Keratinocyte (primary cell): ENCODE data around the genes RUVBL2 and CGB1.

DNA sequence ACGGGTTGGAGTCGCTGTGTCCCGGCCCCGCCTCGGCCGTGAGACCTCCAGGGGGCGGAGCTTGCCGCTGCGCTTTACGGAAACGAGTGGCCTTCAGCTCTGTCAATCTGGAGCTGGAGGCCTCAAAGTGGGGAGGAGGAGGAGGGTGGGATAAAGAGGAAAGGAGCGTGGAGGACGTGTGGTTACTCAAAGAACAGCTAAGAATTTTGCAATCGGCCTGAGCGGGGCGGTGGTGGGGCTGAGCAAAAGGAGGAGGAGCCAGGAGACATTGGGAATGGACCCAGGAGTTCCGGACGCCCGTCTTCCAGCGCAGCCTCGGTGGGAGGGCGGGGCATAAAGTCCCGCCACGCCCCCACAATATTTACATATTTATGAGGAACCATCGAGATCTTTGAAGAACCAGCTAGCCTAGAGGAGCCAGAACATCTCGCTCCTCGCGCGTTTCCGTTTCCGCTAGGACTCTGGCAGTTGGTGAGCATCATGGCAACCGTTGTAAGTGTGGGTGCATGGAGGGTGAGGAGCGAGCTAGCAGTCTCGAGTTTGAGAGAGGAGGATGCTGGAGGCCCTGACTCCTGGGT, at the start of gene RUVBL2:
Gene RUVBL2, plus strand, starts transcription at position 456 of the 578 bp plus-strand sequence.
CAGE:
- cytosol, long polyA minus RNA = start-site peak on the plus strand centred at position 464 of the sequence, 24 bp wide, 108 reads
- cytosol, long polyA plus RNA = start-site peak on the plus strand centred at position 443 of the sequence, 63 bp wide, 2,724 and 663 reads in 2 replicates
- long polyA plus RNA = start-site peak on the plus strand centred at position 442 of the sequence, 65 bp wide, 5,832 and 4,128 reads in 2 replicates
- nucleus, long polyA minus RNA = start-site peak on the plus strand centred at position 468 of the sequence, 8 bp wide, 117 reads
- nucleus, long polyA plus RNA = start-site peak on the plus strand centred at position 463 of the sequence, 23 bp wide, 1,858 and 2,091 reads in 2 replicates

DNA sequence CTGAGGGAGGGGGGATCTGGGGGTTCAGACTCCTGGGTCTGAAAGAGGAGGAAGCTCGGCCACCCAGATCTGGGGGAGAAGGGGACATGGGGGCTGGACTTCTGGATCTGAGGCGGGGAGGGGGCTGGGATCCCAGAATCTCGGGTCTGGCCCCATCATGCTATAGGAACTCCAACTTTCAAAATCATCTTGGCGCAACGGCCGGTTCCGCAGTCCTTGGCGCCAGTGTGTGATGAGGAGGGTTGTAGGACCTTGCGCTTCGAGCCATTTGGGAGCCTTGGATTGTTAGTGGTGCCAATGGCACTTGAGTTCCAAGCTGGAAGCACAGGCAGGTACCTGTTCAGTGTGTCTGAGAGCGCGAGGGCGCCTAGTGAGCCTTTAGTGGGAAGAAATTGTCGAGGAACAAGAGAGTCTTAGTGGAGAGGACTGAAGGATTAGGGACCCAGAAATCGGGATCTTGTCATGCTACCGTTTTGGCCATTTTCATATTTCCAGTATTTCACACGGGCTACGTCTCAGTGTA, 384 bp downstream of the RUVBL2 start:
CAGE:
- cytosol, long polyA minus RNA = no peak
- cytosol, long polyA plus RNA = no peak
- long polyA plus RNA = no peak
- nucleus, long polyA minus RNA = no peak
- nucleus, long polyA plus RNA = no peak

CAGE:
- cytosol, long polyA minus RNA = no peak
- cytosol, long polyA plus RNA = no peak
- long polyA plus RNA = no peak
- nucleus, long polyA minus RNA = no peak
- nucleus, long polyA plus RNA = no peak
These were observed 219 bp upstream of the ENSG00000268655 start for GRCh38 chr19:49020651-49020884.

CAGE:
- cytosol, long polyA minus RNA = no peak
- cytosol, long polyA plus RNA = no peak
- long polyA plus RNA = no peak
- nucleus, long polyA minus RNA = no peak
- nucleus, long polyA plus RNA = no peak
These were observed at the start of gene CGB1 for GRCh38 chr19:49036688-49037173. CGB1 (minus strand) TSS chr19:49036895.

CAGE:
- cytosol, long polyA minus RNA = no peak
- cytosol, long polyA plus RNA = no peak
- long polyA plus RNA = no peak
- nucleus, long polyA minus RNA = no peak
- nucleus, long polyA plus RNA = no peak
These were observed 603 bp downstream of the PPFIA3 start for GRCh38 chr19:49119856-49120437.

GRCh38 chr19:49149196-49150199, 5.7 kb downstream of the HRC start:
CAGE:
- cytosol, long polyA minus RNA = no peak
- cytosol, long polyA plus RNA = no peak
- long polyA plus RNA = no peak
- nucleus, long polyA minus RNA = no peak
- nucleus, long polyA plus RNA = no peak

DNA sequence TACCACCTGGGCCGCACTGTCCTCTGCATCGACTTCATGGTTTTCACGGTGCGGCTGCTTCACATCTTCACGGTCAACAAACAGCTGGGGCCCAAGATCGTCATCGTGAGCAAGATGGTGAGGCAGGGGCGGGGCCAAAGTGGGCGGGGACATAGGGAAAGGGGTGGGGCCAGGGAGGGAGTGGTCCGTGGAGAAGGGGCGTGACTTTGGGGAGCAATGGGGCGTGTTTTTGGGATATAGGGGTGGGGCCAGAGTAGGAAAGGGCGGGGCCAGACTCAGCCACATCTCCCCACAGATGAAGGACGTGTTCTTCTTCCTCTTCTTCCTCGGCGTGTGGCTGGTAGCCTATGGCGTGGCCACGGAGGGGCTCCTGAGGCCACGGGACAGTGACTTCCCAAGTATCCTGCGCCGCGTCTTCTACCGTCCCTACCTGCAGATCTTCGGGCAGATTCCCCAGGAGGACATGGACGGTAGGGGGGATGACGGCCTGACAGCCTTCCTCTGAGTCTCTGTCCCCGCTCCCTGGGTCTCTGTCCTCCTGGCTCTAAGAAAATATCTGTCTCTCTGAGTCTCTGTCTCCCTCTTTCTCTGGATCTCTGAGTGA, 42.8 kb downstream of the TRPM4 start:
CAGE:
- cytosol, long polyA minus RNA = no peak
- cytosol, long polyA plus RNA = no peak
- long polyA plus RNA = no peak
- nucleus, long polyA minus RNA = start-site peak on the plus strand centred at position 472 of the sequence, 792 bp wide, 16 reads
- nucleus, long polyA plus RNA = no peak

DNA sequence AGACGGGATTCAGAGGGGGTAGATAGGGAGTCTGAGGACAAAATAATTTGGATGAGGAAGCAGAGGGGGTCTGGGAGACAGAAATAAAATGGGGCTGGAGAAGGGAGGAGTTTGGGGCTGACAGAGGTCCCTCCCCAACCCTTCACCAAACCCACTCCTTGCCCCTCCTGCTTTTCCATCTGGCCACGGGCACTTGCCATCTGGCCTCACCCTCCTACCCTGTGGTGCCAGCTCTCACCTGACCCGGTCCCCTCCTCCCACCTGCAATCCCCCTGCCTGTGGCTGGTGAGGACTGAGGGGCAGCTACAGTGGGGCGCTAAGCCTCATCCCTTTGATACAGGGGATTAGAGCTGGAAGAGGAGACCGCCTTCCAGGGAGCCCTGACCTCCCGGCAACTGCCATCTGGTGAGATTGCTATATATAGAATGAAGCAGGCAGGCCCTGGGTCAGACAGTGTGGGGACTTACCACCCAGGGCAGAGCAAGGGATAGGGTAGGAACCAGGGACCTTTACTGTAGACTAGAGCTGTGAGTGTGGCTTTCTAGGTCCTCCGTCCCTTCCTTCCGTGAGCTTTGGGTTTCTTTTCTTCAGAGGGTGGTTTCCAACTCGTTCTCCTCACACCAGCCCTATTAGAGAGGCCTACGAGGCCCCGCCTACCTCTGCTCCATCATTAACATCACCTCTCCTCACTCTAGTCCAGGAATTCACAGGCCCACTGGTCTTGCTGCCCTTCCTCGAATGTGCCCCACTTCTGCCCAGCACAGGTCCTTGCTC, 7.6 kb downstream of the KASH5 start:
CAGE:
- cytosol, long polyA minus RNA = no peak
- cytosol, long polyA plus RNA = no peak
- long polyA plus RNA = no peak
- nucleus, long polyA minus RNA = no peak
- nucleus, long polyA plus RNA = no peak

DNA sequence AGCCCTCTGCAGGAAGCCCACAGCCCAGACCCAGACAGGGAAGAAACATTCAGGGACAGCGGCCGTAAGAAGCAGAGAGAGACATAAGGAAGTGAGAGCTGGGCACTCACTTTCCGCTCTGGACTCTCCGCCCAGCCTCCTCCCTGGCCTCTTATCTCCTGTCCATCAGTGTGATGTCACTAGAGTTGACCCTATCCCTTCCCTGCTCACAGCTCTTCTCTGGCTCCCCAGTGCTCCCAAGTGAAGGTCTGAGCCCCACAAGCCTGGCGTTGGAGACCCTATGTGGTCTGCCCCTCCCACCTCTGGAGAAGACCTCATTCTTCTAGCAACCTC, 3.6 kb downstream of the PIH1D1 start:
CAGE:
- cytosol, long polyA minus RNA = no peak
- cytosol, long polyA plus RNA = no peak
- long polyA plus RNA = no peak
- nucleus, long polyA minus RNA = no peak
- nucleus, long polyA plus RNA = no peak

DNA sequence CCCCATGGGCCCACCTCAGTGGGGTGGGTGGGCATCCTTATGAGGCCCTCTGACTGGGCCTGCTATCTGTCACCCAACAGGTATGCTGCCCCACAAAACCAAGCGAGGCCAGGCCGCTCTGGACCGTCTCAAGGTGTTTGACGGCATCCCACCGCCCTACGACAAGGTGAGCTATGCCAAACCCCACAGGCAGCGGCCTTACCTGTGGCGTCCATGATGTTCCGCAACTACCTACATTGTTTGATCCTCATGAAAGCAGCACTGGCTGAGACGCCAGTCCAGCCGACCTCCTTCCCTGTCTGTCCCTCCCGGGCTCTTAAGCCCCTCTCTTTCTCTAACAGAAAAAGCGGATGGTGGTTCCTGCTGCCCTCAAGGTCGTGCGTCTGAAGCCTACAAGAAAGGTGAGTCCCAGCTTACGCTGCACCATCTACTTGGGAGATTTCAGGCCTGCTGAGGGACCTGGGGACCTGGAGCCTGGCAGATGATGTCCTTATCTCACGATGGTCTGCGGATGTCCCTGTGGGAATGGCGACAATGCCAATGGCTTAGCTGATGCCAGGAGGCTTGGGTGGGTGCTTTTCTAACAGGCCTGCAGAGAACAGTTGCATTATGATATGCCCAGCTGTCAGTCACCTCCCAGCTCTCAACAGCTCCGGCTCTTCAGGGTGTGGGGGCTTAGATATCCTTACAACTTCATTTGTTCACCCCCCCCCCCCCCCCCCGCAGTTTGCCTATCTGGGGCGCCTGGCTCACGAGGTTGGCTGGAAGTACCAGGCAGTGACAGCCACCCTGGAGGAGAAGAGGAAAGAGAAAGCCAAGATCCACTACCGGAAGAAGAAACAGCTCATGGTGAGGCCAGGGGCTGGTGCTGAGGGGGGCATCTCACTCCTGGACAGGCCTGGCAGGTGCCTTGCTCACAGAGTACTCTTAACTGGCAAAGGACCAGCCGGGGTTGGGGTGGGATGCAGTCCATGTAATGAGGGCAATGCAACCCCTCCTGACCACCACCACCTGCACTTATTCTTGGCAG, 3.6 kb downstream of the RPL13A start:
CAGE:
- cytosol, long polyA minus RNA = no peak
- cytosol, long polyA plus RNA = no peak
- long polyA plus RNA = no peak
- nucleus, long polyA minus RNA = no peak
- nucleus, long polyA plus RNA = no peak

GRCh38 chr19:49533378-49534645, 6.0 kb downstream of the RCN3 start:
CAGE:
- cytosol, long polyA minus RNA = no peak
- cytosol, long polyA plus RNA = no peak
- long polyA plus RNA = no peak
- nucleus, long polyA minus RNA = no peak
- nucleus, long polyA plus RNA = no peak

CAGE:
- cytosol, long polyA minus RNA = no peak
- cytosol, long polyA plus RNA = no peak
- long polyA plus RNA = no peak
- nucleus, long polyA minus RNA = no peak
- nucleus, long polyA plus RNA = no peak
These were observed 24.0 kb downstream of the RRAS start for GRCh38 chr19:49615862-49616381.

DNA sequence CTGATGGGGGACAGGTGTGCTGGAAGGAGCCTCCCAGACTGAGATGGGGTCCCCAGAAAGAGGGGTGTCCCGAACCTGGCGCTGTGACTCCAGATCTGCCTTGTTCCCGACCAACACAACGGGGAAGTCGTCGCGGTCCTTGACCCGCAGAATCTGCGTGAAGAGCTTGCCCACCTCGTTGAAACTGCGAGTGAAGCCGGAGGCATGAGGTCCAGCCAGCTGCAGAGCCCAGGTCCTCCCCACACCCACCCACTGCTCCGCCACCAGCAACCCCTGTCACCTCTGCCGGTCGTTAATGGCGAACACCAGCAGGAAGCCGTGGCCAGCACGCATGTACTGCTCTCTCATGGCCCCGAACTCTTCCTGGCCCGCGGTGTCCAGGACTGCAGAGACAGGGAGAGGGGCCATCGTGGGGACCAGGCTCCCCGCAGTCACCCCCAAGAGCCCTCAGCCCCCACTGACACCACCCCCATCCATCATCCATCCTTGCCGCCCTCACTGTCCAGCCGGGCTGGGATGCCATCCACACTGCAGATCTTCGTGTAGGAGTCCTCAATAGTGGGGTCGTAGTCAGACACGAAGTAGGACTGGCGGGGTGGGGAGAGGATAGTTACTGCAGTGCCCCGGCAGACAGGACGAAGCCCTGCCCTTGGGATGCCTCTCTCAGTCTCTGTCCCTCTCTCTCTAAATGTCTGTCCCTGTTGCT, 3.2 kb downstream of the RRAS start:
CAGE:
- cytosol, long polyA minus RNA = no peak
- cytosol, long polyA plus RNA = no peak
- long polyA plus RNA = no peak
- nucleus, long polyA minus RNA = no peak
- nucleus, long polyA plus RNA = no peak

DNA sequence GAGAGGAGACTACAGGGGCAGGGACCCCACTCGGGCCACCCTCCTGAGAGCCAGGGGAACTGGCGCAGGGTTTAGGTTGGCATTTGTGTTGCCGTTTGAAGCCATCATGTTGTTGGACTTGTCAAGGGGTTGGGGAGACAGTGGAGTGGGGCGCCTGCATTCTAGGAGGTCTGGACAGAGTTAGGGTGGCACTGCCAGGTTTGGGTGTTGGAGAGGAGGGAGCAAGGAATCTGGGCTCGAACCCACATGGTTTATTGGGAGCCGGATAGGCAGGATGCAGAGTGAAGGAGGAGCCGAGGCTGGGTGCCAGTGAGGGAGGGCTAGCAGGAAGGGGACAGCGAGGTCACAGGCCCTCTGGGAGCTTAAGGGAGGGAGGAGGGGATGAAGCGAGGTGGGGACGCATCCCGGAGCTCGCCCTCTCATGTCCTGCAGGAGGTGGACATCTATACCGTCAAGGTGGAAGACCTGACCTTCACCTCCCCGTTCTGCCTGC, 3.7 kb upstream of the ADM5 start:
CAGE:
- cytosol, long polyA minus RNA = no peak
- cytosol, long polyA plus RNA = no peak
- long polyA plus RNA = no peak
- nucleus, long polyA minus RNA = no peak
- nucleus, long polyA plus RNA = no peak

GRCh38 chr19:49713466-49713954, 22.6 kb downstream of the CPT1C start:
CAGE:
- cytosol, long polyA minus RNA = no peak
- cytosol, long polyA plus RNA = no peak
- long polyA plus RNA = no peak
- nucleus, long polyA minus RNA = no peak
- nucleus, long polyA plus RNA = no peak

DNA sequence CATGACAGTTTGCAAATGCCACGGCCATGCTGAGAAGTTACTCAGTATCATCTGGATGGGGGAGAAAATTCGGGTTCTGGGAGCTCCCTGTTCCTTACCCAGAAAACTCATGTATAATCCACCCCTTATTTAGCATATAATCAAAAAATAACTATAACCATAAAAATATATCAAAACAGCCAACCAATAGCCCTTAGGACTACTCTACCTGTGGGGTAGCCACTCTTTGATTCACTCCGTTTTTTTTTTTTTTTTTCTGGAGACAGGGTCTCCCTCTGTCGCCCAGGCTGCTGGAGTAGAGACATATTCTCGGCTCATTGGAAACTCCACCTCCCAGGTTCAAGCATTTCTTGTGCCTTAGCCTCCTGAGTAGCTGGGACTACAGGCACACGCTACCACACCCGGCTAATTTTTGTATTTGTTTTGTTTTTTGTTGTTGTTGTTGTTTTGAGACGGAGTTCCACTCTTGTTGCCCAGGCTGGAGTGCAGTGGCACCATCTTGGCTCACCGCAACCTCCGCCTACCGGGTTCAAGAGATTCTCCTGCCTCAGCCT, 34.5 kb downstream of the TSKS start:
CAGE:
- cytosol, long polyA minus RNA = no peak
- cytosol, long polyA plus RNA = no peak
- long polyA plus RNA = no peak
- nucleus, long polyA minus RNA = no peak
- nucleus, long polyA plus RNA = no peak

DNA sequence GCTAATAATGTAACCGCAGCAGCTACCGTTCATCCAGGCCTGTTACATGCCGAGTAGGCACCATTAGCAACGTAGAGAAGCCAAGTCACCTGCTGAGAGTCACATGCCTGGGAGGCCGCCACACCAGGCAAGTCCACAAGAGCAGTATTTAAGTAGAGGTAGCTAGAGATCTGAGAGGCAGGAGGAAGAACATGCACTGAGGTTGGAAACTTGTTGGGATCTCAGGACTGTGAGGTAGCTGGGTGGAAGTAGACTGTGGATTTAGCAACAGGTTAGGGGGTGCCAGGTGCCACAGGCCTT, 3.3 kb downstream of the FUZ start:
CAGE:
- cytosol, long polyA minus RNA = no peak
- cytosol, long polyA plus RNA = no peak
- long polyA plus RNA = no peak
- nucleus, long polyA minus RNA = no peak
- nucleus, long polyA plus RNA = no peak

CAGE:
- cytosol, long polyA minus RNA = no peak
- cytosol, long polyA plus RNA = no peak
- long polyA plus RNA = no peak
- nucleus, long polyA minus RNA = no peak
- nucleus, long polyA plus RNA = no peak
These were observed 2.1 kb downstream of the MED25 start for GRCh38 chr19:49819991-49820719.

CAGE:
- cytosol, long polyA minus RNA = no peak
- cytosol, long polyA plus RNA = no peak
- long polyA plus RNA = no peak
- nucleus, long polyA minus RNA = no peak
- nucleus, long polyA plus RNA = no peak
These were observed 19.2 kb downstream of the MED25 start for GRCh38 chr19:49836965-49838078.

DNA sequence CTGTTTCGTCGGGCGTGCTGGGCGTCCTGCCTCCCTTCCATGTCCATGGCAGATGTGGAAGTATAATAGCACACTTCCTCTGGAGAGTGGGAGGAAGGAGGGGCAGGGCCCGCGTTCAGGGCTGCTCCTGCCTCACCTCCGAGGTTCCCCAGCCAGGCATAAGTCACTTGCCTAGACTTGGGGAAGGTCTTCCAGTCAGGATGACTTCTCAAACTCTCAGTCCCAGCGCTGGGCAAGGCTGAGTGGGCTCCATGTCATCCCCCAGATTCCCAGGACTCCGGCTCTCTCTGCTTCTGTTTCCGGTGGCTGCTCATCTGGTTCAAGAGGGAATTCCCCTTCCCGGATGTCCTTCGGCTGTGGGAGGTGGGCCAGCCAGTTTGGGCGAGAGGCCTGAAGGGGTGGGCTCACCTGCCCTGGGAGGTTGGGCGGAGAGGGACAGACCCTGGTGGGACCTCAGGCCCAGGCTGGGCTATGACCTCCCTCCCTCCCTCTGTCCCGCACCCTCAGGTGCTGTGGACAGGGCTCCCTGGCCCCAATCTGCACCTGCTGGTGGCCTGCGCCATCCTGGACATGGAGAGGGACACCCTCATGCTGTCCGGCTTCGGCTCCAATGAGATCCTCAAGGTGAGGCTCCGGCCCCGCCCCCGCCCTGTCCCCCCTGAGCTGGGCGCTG, 9.3 kb downstream of the IL4I1 start:
CAGE:
- cytosol, long polyA minus RNA = no peak
- cytosol, long polyA plus RNA = no peak
- long polyA plus RNA = no peak
- nucleus, long polyA minus RNA = no peak
- nucleus, long polyA plus RNA = no peak